Monocyte (primary cell): ENCODE measurements around a stretch of chr2.

- PRO-cap, 2 experiments = no peak in any of the 2 experiments
These were observed 20.4 kb upstream of the IL1R1 start for GRCh38 chr2:102122102-102122629.

- PRO-cap, 2 experiments = no peak in any of the 2 experiments
These were observed 1.5 kb downstream of the IL1R1 start for GRCh38 chr2:102144135-102144433.

GRCh38 chr2:102238235-102239036, 51.6 kb downstream of the IL1RL2 start:
- PRO-cap, 2 experiments = peak in 2 of 2 experiments; most common plus-strand start chr2:102238624 (in 1); most common minus-strand start chr2:102238429 (in 2)

DNA sequence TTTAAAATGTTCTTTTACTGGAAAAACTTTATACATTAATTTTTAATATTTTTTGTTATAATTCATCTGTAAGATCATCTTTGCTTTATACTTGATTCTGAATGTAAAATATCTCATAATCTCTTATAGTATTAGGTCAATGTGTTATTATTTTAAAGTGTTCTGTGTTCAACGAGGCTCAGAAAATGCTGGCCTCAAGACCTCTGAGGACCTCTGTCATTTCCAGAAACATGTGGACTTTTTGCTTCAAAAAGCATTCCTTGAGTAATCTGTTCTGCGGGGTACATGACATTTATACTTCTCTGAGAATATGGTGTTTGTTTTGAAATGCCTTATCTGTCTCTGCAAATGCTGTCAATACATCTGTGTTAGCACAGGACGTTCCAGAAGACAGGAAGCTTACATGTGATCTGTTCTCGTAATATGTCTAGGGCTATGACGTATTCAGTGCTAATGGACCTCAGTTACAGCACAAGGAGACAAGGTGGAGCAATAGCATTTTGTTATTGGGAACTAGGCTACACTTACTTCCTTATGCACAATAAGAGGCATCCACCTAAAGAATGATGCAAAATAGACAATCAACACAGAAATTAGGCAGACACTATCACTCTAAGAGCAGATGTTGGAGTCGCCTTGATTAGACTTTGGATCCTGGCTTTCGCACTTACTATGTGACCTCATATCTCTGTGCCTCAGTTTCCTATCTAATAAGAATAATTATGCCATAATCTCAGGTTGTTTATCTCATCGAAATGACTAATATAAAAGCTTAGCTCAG, 37.6 kb upstream of the IL1RL1 start:
- PRO-cap, 2 experiments = peak in 2 of 2 experiments; most common plus-strand start position 617 of the sequence (in 1); most common minus-strand start position 394 of the sequence (in 2)

- PRO-cap, 2 experiments = no peak in any of the 2 experiments
These were observed 11.7 kb downstream of the IL18R1 start for GRCh38 chr2:102367272-102367737.

DNA sequence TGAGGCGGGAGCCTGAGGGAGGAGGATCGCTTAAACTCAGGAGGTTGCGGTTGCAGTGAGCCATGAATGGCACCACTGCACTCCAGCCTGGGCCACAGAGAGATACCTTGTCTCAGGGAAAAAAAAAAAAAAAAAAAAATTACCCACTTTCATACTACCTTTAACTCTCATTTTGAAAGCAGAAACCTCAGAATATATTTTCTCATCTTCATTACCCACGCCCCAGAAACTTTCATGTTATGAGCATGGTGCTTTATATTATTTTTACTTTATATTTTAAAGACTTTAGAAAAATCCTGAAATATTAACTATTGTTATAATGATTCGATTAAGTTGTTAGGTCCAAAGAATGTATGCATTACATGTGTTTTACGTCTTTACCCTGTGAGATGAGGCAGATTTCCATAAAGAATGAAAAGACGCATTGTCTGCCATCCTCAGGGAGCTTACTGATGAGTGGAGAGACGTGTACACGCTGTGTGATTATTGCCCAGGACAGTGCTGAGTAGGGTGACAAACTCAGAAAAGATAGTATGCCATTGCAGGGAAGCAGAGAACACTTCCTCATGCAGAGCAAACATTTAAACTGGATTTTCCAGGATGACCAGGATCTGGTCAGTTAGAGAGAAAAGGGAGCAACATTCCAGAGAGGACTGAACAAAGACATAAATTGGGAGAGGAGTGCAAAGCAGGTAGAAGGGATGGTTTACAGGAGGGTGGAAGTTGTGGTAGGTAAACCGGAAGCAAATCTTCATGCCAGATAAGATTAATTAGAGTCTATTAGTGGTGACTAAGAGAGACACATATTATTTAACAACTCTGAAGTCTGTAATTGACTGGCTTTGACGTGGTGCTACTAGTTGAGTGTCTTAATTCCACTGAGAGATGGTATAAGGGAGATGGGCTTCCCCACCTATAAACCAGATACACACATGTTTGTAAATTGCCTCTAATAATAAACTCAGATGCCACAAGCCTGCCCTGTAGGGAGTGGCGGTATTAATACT, 2.2 kb downstream of the SLC9A2 start:
- PRO-cap, 2 experiments = no peak in any of the 2 experiments

DNA sequence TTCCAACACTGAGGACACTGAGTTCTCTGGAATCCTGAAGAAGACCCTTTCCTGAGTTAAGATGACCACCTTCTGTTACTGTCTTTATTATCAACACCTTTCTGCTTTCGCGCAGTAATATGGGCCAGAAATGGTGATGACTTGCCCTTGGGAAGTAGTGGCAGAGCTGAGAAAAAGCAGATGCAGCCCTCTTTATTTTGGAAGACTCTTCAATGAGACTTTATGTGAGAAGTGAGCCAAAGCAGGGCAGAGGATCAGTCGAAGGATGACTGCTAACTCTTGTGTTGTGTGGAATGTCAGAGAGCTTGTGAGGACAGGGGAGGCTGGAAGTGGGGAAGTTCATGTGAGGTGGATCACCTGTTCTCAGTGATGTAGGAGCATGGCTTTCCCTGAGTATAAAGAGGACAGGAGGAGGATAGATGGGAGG, 50.2 kb downstream of the MFSD9 start:
- PRO-cap, 2 experiments = no peak in any of the 2 experiments

GRCh38 chr2:104321754-104322076, 532.2 kb upstream of the POU3F3 start:
- PRO-cap, 2 experiments = no peak in any of the 2 experiments

DNA sequence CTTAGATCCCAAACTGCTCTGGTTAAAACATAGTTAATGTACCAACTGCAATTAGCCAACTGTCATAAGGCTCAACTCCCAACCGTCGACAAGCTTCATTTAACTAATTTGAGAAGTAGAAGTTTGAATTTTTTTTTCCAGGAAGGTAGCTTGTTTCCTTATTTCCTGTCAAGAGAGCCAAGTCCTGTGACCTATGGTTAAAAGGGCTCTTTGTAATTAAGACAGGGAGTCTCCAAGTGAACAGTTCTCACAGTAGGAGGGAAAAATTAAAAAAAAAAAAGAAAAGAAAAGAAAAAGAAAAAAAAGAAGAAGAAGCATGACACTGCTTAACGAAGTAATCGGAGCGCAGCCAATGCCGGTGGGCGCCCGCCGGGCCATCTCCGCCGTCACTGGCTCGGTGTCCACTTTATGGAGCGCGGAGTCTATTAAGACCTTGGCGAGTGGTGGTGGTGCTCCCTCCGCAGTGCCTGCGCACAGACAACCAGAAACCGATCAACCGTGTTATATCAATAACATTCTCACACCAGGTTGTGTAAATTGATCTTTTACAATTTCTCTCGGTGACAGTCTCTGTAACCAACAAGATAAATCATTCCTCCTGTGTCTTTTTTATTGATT, 197.3 kb upstream of the POU3F3 start:
- PRO-cap, 2 experiments = no peak in any of the 2 experiments

DNA sequence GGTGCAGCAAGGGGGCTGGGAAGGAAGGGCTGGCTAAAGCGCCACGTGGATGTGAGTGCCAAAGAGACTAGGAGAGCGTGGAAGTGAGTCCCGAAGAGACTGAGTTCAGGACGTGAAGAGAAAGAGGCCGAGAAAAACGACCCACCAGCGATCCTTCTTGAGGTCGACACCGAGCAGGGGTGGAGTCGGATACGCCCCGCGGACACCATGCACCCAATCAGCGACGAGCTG, 238 bp upstream of the MRPS9 start:
- PRO-cap, 2 experiments = peak in 2 of 2 experiments; most common minus-strand start position 114 of the sequence (in 1)

GRCh38 chr2:105099300-105100046, 61.6 kb downstream of the MRPS9 start:
- PRO-cap, 2 experiments = no peak in any of the 2 experiments

DNA sequence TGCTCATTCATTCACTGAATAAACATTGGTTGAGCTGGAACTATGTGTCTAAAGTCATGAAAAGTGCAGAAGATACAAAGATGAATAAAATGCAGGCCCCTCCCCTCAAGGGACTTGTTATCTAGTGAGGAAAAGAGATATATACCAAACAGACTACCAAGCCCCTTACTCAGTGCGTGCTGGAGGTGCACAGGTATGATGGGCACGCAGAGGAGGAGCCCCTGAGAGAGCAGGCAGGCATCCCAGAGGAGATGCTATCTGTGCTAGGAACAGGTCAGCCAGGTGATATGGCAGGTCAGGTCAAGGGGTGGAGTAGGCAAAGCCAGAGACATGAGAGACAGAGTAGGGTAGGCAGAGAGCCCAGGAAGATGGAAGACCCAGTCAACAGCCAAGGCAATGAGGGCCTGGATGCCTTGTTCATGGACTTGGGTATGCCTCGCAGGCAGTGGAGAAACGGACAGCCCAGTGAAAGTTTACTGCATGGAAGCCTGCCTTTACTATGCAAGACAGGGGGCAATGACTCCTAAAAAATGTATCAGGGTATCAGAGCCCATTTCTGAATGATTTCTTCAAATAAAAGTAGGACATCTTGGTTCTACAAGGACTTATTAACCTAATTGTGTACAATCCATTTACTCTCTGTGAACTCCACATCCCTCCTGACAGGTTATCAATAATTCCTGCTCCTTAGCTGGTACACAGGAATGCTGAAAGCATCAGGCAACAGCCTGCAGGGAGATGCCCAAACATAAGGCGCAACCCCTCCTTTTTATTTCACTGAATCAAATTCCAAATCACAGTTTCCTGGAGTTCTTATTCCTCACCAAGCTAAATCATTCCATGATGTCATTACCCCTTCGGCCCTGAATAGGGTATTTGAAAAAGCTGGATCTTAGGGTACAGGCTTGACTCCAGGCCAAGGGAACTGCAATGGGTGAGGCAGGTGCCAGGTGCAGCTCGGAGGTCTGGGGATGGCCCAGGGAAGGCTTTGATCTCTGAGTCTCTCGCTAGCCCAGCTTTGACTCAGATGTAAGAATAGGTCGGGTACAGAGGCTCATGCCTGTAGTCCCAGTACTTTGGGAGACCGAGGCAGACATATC, 7.3 kb downstream of the FHL2 start:
- PRO-cap, 2 experiments = no peak in any of the 2 experiments

- PRO-cap, 2 experiments = no peak in any of the 2 experiments
These were observed 22.1 kb upstream of the FHL2 start for GRCh38 chr2:105420782-105421502.

DNA sequence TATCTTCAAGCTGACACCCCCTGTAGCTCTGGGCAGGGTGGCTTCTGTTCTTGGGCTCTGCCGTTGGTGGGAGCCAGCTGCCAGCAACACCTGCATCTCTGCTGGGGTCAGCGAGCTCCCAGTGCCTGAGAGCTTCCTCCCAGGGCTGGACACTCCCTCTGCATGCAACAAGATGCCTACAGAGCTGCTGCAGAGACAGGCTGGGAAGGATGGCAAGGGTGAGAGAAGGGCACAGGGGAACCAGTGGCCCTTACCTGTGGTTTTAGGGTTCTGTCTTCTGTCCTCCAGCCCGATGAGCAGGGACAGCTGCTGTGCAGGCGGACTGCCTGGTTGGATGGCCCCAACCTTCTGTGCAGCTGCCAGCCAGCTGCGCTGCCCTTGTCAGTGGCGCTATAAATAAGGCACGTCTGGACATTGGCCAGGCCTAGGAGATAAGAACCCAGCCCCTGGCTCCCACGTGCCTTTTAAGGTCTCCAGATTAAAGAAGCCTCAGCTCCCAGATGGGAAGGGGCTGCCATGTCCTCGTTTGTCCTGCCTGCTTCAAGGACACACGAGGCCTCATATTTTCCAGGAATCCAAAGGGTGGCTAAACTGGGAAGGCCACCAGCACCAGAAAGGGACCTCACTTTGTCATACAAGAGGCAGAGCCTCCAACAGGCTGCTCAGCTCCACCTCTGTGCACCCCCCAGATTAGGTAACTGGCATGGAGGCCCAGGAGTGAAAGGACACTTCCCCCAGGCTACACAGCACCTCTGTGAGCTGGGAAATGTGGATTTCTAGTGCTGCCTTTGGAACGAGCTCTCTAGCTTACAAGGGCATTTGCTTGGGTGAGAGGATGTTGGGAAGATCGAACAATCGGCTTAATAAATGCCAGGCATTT, 39.5 kb upstream of the FHL2 start:
- PRO-cap, 2 experiments = no peak in any of the 2 experiments

DNA sequence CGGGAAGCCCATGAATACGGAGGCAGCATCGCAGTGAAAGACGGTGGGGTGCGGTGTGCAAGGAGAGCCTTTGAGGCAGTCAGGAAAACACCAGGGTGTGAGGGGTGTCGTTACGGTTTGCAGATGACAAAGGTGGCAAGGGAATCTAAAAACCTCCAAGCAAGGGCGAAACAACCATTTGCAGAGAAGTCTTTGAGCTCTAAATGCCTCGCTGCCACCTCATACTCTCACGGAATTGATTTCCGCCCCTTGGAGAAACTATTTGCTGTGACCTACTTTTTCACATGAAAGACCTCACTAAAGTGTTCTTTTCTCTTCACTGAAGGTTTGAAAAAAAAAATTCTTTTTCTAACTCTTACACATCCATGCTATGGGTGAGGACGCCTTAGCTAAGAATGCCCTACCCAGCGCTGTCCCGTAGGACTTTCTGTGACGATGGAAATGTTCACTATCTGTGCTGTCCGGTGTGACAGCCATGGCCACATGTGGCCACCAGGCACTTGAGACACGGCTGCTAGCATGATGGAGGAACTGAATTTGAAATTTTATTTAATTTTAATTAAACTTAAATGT, 169.4 kb upstream of the FHL2 start:
- PRO-cap, 2 experiments = no peak in any of the 2 experiments

DNA sequence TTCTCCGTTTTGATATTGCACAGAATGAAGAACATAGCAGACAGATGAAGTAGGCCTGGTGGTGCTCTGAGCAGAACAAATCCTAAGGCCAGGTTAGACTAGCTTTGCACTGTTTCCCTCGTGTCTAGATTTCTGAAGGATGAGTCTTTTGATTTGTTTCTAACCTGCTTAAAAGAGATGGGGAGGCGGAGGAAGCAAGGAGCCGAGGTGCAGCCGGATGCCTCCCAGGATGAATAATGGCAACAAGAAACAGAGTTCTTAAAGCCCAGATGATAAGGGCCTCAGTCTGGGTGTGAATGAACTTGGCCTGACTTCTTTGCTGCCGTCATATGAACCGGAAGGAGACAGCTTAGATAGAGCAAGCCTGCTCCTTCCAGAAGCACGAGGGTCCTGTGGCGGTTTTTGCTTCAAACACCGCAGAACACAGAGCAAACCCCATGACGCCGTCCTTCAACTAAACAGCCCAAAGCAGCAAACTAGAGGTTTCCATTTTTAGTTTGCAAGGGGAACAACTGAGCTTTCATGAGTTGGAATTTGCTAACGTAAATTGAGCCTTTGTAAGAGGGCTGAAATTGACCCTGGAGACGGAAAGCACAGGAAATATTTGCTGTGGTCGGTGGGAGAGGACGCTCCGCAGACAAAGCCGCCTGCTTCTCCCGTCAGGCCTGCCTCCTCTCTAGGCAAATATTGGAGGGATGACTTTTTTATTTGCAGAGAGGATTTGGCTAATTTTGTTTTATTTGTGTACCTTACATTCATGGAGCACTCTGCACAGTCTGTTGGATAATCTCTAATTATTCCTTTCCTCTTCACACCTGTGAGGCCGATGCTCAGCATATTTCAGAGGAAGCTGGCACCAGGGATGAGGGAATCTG, 134.1 kb upstream of the NCK2 start:
- PRO-cap, 2 experiments = no peak in any of the 2 experiments

DNA sequence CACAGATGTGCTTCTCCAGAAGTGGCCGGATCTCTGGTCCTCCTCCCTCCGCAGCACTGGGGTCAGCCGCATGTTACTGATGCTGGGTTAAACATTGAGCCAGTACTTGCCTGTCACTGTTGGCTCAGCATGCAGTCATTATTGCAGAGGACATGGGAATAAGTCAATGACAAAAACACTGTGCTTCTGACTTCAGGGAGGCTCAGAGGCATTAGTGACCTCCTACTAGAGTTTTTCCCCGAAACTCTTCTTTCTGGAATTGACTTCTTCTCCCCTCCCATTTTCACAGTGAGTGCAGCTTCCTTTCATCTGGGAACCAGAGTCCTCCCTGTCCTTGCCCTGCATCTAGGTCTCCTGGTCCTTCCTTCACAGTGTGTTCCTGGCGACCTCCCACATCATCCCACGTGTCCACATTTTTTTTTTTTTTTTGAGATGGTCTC, 27.8 kb downstream of the NCK2 start:
- PRO-cap, 2 experiments = no peak in any of the 2 experiments

- PRO-cap, 2 experiments = no peak in any of the 2 experiments
These were observed 94.8 kb downstream of the NCK2 start for GRCh38 chr2:105839423-105839933.

GRCh38 chr2:105937413-105937700, 128.1 kb upstream of the ECRG4 start:
- PRO-cap, 2 experiments = no peak in any of the 2 experiments

- PRO-cap, 2 experiments = no peak in any of the 2 experiments
These were observed 30.2 kb downstream of the ECRG4 start for GRCh38 chr2:106095582-106096171.